ENCODE data around the genes ELMOD2 and INPP4B.

GRCh38 chr4:139764046-139764550 is 98.5 kb downstream of the MGST2 start:
- PRO-cap: no peak
- RAMPAGE, long total RNA, 4 experiments: no peak in any of the 4 experiments

DNA sequence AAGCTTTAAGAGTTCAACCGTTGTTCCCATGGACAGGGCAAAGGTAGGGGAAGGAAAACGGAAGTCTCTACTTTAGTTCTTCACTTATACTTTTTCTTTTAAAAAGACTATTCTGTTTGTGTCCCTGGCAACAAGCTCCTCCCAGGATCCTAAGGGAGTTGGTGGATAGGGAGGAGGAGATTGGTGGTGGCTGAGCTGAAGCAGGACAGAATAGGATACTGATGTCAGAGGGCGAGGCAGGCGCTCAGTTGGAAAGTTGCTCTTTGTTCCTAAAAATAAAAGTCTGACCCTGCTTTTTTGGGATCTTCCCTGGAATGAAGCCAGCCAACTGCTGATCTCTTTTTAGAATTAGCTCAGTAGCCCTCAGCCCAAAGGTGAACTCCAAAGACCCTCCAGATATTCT is 104.7 kb downstream of the MGST2 start:
- PRO-cap: no peak
- RAMPAGE, long total RNA, 4 experiments: no peak in any of the 4 experiments

DNA sequence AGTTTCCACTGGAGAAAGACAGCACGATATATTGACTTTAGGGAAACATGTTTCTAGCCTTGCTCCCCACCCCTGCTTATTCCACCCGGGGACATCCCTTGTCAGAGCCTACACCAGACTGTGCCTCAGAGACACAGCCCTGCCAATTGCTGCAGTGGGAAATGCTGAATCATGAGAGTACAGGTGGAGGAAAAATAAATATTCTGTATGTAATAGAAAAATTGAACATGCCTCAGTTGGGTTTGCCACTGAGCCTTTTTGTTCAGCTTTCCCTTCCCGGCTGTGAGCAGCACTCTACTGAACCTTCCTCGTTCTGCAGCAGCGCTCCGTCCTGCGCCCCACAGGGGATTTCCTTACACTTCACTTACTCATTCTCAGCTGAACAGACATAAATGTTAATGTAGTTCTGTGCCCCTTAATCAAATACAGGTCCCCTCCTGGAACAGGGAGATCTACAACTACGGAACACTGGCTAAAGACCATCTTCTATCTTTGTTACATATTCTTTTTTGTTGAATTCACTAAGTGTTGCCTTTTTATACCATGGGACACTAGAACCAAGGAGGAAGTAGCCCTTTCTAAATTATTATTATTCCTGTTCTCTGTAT is 121.3 kb downstream of the MGST2 start:
- PRO-cap: no peak
- RAMPAGE, long total RNA, 4 experiments: no peak in any of the 4 experiments

DNA sequence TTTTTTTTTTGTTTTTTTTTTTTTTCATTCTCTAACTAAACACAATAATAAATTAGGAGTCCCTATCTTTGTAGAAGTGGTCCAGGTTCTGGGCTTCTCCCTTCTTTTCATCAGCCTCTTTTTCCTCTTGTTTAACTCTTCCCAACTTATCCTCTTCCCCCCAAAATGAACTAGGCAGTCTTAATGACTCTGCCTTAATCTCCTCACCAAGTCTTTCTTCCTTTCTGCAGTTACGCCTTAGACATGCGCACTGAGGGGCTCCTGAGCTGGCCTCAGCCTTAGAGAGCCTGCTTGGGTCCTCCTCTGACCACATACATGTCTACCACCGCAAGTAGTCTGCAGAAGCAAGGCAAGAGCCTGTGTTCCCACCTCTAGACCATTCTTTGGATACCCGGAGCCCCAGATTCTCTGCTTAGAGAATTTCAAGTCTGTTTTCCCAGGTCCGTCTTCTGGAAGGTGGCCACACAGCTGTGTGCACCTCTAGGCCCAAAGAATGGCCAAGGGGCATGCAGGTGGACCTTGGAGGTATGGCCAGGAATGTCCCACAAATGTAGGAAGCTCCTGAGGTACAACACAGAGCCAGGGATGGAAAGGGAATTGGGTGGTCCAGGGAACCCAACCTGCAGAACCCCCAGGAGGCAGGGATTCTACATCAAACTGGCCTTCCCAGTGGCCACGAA is 200.0 kb downstream of the MGST2 start:
- PRO-cap: no peak
- RAMPAGE, long total RNA, 4 experiments: no peak in any of the 4 experiments

DNA sequence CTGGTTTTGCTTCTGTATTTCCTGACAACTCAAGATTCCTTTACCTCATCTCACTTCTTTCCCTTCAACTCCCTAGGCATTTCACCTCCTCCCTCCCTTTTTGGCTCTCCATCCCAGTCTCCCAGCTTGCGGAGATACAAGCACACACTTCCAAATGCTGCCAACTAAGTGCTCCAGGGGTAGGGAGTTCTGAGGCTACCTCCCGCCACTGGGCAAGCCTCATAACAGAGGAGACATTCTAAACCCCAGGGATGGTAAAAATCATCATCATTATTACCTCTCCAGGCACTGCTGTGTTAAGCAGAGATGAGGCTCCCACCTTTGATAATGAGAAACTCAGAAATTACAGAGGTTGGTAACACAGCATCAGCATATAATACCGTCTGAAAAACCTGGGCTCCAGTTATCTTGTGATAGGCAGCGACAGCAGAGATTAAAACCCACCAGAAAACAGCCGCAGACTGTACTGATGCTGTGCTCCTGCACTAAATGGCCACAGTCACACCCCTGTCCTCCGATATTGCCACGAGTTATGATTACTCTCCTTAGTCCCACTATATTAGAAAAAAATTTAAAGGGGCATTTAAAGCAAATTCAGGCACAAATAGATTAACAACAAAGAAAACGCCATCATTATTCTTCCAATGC is 123.3 kb downstream of the MAML3 start:
- PRO-cap: no peak
- RAMPAGE, long total RNA, 4 experiments: no peak in any of the 4 experiments

GRCh38 chr4:140093735-140094609 is 60.0 kb downstream of the MAML3 start:
- PRO-cap: no peak
- RAMPAGE, long total RNA, 4 experiments: no peak in any of the 4 experiments

DNA sequence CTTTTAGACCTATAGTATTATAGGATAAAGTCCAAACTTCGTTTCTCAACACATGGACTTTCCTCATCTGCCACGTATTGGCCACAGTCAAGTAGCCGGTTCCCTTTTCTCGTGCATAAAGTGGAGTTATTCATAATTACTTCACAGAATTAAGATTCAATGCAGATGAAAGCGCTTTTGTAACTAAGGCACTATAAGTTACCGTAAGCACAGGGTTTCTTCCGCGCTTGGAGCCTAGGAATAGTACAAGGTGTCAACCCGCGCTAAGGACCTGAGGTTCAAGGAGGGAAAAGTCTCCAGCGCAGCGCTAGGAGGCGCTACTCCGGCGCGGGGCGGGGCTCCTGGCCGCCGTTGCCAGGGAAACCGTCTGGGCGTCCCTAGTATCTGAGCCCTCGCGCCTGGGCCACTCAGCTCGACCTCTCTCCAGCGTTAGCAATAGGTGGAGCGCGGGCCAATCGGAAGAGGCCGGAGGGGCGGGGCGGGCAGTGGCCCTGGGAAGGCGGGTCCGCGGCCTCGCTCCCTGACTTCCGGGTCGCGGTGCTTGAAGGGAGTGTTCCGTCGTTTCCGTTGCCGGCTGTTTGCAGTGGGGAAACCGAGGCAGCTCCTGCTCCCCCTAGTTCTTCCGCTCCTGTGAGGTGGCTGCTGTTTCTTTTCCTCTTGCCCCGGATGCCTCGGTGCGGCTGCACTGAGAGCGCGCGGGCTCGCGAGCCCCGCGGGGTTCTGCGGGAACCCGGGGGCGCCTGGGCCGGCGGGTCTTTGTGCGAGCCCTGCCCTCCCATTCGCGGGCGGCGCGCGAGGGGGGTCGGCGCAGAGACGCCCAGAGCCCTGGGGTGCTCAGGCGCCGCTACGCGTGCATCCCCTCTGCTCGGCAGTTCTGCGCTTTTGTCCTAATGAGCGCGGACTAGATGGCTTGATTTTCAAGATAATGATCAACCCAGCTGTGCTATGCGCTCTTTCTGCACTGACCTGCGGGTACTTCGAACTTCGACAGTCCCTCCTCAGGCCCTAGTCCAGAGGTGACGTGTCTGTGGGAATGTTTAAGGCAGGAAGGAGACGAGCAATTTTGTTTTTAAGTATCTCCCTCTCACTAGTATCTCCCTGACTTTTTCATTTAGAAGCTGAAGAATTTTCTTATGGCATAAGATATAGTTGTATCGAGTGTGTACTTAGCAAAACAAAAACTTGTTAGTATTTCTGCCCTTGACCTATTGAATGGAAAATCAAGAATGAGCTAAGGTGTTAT is at the start of gene ELMOD2:
Gene ELMOD2, plus strand, starts transcription at position 523 of the 1,243 bp plus-strand sequence.
- PRO-cap: no peak
- RAMPAGE, long total RNA, 4 experiments: start-site peak on the plus strand in 4 of 4 experiments, centred at positions 542 to 810 of the sequence, 16 to 723 reads per replicate

DNA sequence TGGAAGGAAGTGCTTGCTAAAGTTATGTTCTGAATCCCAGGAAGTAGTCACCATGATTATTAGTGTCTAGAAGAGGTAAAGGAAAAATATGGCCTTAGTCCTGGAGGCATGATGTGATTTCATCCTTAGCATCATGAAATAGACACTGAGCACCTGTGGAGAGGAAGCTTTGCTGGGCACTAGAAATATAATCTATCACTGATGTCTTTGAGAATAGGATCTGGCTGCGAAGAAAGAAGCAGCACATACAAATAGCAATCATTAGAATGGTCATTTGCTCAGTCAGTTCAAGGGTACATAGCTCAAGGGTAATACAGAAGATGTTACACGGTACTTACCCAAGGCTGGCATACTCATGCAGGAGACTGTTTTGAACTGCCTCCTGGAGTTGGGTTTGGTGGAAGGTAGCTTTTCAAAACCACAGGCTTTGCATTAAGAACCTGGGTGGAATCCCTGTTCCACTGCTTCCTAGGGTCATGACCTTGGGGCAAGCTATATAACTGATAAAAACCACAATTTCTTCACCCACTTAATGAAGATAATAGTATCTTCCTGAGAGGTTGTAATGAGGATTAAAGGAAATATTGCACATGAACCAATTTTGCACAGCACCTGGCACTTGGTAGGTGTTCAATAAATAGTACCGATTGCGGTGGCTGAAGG is 36.6 kb downstream of the TBC1D9 start:
- PRO-cap: no peak
- RAMPAGE, long total RNA, 4 experiments: no peak in any of the 4 experiments

- PRO-cap: no peak
- RAMPAGE, long total RNA, 4 experiments: no peak in any of the 4 experiments
Measured at GRCh38 chr4:140743109-140743958, 12.9 kb downstream of the TBC1D9 start.

- PRO-cap: no peak
- RAMPAGE, long total RNA, 4 experiments: no peak in any of the 4 experiments
Measured at GRCh38 chr4:140930454-140931129, 174.4 kb upstream of the TBC1D9 start.

DNA sequence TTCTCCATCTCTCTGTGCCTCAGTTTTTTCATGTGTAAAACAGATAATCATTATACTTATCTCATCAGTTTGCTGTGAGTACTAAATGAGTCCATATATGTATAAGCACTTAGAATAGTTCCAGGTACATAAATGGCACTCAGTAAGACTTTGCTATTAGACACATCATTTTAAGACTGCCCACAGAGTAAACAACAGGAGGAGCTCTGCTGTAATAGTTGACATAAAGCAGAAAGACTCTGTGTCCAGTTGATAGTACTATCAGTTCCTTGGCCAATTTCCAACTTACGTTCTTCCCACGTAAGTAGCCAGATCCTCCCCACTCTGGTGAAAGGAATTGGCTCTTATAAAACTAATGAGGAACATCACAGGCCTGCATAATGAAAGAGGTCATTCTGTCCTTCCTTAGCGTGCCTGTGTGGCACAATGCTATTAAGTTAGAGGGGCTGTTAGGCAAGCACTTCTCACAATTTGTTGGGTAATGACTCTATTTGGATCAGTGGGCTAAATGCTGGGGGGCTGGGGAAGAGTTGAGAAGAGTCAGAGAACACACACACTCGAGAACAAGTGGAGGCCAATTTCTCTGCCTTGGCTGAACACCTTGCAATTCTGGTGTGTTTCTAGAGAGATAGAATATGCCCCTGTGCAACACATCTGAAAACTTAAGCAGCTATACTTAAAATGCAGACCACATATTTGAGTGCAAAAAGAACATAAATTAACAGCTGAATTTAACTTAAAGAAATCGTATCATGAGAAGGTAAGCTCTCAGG is 20.9 kb upstream of the RNF150 start:
- PRO-cap: no peak
- RAMPAGE, long total RNA, 4 experiments: no peak in any of the 4 experiments

GRCh38 chr4:141328768-141329733 is 108.4 kb downstream of the ZNF330 start:
- PRO-cap: no peak
- RAMPAGE, long total RNA, 4 experiments: no peak in any of the 4 experiments

- PRO-cap: no peak
- RAMPAGE, long total RNA, 4 experiments: no peak in any of the 4 experiments
Measured at GRCh38 chr4:142091064-142091571, 454.7 kb downstream of the IL15 start.

- PRO-cap: no peak
- RAMPAGE, long total RNA, 4 experiments: no peak in any of the 4 experiments
Measured at GRCh38 chr4:142474194-142474824, 371.8 kb downstream of the INPP4B start.

DNA sequence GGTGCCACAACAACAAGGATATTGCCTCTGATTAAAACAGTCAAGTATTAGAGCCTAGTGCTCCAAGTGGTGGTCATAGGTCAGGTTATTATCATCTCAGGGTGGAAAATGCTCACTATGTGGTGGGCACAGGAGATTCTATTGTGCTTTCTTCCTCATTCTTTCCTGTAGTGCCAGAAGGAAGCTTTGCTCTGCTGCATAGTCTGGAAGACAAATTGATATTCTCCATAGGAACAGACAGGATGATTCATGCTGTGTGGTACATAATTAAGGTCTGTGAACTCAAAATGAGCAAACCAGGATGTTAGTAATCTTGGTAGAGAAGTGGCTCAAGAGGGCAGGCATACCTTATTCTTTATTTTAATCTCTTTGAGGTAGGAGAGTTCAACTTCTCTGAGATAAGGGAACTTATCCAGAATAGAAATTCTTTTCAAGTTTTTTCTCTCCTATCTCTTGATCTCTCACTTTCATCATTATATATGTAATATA is 296.0 kb downstream of the INPP4B start:
- PRO-cap: no peak
- RAMPAGE, long total RNA, 4 experiments: no peak in any of the 4 experiments

- PRO-cap: no peak
- RAMPAGE, long total RNA, 4 experiments: no peak in any of the 4 experiments
Measured at GRCh38 chr4:142845633-142846025, 472 bp downstream of the INPP4B start.

DNA sequence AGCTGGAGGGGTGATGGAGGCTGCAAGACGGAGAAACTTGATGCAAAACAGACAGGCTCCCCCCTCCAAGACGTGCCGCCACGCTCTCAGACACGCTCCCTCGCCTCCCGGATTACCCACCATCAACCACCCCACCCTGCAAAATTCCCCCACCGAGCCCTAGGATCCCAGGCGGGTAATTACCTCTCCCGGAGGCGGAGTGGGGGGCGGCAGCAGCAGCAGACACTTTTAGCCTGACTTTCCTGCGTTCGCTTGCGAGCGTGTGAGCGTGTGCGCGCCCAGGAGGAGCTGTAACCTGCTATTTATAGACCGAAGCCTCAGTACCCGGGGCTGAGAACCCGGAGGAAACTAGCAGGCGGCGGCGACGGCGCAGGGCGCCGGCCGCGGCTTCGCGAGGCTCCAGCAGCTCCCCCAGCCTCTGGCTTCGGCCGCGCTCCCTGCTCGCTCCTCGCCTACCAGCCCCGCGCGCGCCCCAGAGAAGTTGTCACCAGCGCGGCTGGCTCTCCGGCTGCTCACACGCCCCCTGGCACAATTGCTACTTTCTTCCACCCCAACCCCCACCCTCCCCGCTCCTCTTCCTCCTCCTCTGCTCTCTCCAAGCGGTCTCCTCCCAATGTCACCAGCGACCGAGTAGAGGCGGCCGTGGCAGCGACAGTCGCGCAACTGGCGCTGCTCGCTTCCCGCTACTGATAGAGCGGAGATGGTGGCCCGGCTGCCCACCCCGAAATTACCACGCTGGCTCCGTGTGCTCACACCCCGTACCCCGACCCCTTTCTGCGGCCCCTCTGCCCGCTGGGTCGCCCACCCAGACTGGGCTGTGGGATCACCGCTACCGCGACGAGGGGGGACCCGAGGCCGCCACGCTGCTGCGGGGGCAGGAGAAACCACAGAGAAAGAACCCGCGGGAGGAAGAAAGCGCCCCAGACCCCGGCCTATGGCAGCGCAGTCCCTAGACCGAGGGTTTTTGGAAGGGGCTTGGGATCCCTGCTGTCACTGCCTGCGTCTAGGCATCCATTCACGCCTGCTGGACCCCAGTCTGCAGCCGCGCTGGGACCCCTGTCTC is at the start of gene INPP4B:
Gene INPP4B, minus strand, starts transcription at position 276 of the 1,063 bp plus-strand sequence.
- PRO-cap: no peak
- RAMPAGE, long total RNA, 4 experiments: start-site peak on the minus strand in 2 of 4 experiments, centred at positions 241 to 243 of the sequence, 19 to 30 reads per replicate

DNA sequence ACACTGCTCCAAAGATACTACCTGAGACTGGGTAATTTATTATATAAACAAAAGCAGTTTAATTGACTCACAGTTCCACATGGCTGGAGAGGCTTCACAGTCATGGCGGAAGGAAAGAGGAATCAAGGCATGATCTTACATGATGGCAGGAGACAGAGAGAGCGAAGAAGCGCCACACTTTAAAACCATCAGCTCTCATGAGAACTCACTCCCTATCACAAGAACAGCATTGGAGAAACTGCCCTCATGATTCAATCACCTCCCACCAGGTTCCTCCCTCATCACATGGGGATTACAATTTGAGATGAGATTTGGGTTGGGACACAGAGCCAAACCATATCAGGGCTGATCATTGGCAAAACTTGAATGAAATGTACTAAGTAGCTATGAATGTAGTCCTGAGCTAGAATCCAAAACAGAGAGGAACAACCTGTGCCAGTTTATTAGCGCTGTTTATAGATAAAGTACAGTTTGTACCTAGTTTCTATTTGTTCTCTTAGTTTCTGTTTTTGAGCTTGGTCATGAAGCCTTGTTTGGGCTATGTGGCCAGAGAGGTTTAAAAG is 66.8 kb upstream of the INPP4B start:
- PRO-cap: no peak
- RAMPAGE, long total RNA, 4 experiments: no peak in any of the 4 experiments

DNA sequence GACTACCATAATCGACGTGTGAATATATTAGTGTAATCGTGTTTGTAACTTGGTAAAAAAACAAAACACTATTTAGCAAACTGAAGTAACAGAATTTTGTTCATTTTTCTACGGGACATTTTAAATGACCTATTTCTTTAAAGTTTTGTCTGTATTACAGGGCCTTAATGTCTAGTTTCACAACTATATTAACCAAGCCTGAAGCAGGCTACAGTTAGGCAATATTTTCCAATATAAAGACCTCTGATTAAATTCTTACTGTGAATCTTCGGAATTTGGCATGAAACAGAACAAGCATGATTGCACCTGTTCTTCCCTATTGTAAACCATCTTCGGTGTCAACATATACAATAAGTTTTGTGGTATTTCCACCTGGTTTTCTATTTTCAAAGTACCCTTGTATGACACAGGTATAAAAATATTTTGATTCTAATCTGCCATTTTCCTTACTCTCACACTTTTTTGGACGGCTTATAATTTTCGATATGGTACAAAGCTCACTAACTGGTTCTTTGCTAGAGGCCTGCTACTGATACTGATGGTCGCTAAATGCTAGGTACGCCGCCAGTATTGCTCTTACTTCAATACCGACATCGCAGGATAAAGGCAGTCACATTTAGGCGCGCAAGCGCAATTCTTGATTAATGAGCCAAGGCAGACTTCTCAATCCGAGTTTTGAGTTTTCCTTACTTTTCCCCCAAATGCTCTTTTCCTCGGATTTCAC is 737 bp upstream of the USP38 start:
- PRO-cap: no peak
- RAMPAGE, long total RNA, 4 experiments: no peak in any of the 4 experiments

DNA sequence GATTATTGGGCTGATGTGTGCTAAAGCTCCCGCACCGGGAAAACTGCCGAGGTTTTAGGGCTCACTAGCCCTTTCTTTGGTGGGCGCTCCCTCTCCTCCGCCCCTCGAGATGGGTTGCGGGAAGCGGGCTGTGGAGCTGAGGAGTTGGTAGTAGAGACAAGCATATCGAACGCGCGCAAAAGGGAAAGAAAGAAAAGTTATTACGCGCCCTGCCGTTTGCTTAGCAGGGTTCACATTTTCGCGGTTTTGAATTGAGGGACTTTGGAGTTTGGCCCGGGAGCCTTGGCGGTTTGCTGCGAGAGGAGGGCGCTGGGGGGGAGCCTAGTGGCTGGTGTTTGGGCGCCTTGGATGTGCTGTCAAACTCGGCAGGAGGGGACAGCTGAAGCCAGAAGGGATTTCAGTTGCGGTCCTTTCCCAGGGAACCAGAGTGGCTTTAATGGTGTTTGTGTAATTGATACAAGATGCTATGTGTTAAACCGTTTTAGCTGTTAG is 996 bp downstream of the GAB1 start:
- PRO-cap: no peak
- RAMPAGE, long total RNA, 4 experiments: no peak in any of the 4 experiments